Adrenal gland (tissue), 7 donors: ENCODE measurements around a stretch of chr1.

DNA sequence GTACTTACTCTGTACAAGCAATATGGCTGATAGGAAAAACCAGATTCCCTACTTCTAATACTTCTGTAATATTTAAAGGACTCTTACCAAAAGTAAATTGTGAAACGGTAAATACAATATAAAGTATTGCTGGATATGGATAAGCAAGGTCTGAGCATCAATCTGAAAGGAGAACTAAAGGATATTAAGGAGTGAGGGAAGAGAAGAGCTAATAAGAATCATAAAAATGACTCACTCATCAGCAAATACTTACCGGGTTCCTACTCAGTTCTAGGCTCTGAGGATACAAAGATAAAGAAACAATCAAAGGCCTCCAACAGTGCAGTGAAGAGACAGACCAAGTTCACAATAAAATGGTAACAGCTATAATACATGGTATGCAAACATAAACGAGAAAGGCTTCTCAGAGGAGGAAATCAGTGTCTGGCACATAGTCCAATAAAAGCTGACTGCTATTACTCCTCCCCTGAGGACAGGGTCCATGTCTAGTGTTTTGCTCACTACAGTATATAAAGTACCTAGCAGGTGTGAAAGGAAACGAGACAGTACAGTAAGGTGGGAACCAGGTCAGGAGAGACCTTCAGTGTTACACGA is 4.4 kb downstream of the RBM34 start:
- PRO-cap, 3 experiments = no peak in any of the 3 experiments
- RAMPAGE, long total RNA, 4 experiments = no peak in any of the 4 experiments
- RRBS = no CpG with 5 or more reads among the region's 5 CpGs

- PRO-cap, 3 experiments = peak in 2 of 3 experiments; most common plus-strand start chr1:235329392 (in 2); most common minus-strand start chr1:235329288 (in 2)
- RAMPAGE, long total RNA, 4 experiments = no peak in any of the 4 experiments
- RRBS = no CpG with 5 or more reads among the region's 26 CpGs
Measured at GRCh38 chr1:235329112-235329973, 973 bp downstream of the GGPS1 start.

DNA sequence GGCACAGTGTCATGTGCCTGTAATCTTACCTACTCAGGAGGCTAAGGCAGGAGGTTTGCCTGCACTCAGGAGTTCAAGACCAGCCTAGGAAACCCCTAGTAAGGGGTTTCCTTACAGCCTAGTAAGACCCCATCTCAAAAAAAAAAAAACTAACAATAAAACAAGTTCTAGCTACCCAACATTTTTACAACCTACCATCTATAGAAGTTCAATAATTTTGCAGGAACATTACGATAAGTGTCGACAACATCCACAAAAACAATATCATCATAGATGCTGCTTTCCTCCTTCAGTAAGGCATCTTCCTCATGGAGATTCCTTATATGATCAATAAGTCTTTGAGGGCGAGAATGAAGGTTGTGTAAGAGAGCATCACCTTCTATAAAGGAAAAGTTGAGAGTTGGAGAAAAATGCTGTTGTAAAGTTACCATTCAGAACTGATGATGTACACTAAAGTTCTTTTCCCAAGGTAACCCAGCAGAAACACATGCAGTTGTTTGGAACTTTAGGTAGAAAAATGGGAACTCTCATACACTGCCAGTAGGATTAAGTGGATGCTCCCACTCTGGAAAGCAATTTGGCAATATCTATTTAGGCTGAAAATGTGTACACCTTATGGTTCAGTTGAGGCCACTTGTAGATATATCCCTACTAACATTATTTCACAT is 45.7 kb downstream of the B3GALNT2 start:
- PRO-cap, 3 experiments = no peak in any of the 3 experiments
- RAMPAGE, long total RNA, 4 experiments = no peak in any of the 4 experiments
- RRBS = no CpG with 5 or more reads among the region's 3 CpGs

DNA sequence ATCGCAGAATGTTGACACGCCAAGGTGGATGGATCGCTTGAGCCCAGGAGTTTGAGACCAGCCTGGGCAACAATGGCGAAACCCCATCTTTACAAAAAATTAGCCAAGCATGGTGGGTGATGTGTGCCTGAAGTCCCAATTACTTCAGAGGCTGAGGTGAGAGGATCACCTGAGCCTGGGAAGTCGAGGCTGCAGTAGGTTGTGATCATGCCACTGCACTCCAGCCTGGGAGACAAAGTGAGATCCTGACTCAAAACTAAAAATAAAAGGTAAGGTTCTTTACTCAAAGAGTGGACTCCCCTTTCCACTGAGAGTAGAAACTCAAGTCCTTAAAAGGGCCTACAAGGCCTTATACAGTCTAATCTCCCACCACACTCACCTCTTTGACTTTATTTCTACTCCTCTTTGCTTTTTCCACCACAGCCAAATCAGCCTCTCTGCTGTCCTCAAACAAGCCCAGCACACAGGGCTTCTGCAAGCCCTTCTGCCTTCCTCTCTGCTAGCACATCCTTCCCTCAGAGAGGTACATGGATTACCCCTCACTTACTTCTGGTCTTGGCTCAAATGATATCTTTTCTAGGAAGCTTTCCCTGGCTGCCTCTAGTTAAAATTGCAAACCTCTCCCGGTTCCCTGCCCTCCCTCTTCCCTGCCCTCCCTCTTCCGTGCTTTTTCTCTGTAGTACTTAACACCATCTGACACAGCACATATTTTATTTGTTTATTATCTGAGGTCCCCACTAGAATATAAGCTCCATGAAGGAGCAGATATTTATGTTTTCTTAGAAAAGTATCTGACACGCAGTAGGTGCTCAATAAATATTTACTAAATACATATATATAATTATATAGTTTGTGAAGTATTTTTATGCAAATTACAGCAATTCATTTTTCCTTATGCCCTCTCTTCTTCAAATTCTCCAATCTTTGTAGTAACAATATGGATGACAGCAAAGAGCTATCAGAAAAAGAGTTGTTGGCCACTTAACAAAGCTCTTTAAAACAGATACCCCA is 1.7 kb downstream of the LYST start:
- PRO-cap, 3 experiments = no peak in any of the 3 experiments
- RAMPAGE, long total RNA, 4 experiments = no peak in any of the 4 experiments
- RRBS = no CpG with 5 or more reads among the region's 8 CpGs

GRCh38 chr1:235878289-235878817 is 11.6 kb upstream of the LYST start:
- PRO-cap, 3 experiments = no peak in any of the 3 experiments
- RAMPAGE, long total RNA, 4 experiments = no peak in any of the 4 experiments
- RRBS = no CpG with 5 or more reads among the region's 4 CpGs

DNA sequence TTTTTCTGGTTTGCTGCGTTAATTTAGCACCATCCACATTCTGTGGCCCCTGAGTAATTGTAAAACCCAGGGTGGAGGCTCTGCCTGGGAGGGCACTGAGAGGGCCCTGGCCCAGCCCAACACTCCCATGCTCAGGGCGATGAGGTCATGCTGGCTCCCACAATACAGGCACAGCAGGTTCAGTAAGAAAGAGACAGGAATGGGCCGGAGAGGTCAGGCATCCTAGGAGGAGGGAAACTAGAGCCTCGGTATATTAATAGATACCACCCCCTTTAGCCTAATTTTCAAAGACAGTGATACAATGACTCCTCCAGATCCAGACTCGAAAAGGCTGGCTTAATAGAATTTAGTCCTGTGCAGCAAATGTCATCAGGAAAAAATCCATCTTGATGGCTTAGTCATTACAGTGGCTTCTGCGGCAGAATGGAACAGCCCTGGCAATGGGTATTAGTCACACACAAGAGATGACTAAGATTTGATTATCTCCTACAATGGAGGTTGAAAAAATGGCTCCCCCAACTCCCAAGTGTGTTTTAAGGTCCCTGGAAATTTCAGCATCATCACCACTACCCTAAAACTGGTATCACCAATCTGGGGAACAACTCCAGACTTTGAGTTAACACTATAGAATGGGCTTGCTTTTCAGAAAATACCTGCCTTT is 43.8 kb upstream of the LYST start:
- PRO-cap, 3 experiments = no peak in any of the 3 experiments
- RAMPAGE, long total RNA, 4 experiments = no peak in any of the 4 experiments
- RRBS = no CpG with 5 or more reads among the region's 6 CpGs

DNA sequence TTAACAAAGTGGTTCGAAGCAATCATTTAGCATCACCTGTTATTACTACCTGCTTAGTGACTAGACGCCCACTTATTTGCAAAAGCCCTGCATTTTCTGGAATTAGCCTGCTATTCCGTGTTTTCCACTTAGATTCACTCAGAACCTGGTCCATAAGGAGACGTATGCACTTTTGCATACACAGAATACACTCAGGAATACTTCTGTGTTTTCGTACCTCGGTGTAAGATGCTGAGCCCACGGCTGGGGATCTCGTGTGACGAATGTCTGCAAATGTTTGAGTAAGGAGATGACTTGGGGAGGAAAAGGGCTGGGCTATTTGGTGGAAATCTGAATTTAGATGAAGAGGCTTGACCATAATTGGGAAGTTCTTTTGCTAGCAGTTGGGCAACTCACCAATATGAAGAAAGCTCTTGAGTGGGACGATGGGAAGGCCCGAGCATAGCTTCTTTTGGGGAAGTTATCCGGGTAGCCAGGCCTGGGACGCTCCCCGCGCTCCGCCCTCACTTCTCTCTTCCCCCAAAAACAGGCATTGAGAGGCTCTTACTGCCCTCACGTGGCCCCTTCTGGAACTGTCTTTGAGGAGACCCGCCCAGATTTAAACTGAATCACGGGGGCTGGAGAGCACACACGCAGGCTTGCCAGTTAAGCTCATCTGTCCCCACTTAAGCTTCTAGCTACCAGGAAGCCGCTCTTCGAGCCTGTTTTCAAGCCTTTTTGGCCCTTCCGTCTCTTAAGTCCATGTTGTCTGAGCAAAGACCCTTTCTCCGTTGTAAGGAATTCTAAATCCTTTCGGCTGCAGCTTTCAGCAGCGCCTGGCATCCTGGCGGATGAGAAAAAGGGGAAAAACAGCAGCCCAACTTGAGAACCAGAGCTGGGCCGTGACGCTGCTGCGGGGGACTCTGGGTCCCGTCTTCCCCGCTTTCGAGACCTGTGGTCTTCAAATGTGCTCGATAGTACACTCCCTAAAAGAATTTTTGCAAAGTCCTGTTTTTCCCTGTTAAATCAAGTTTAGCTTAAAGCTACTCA is 93.2 kb downstream of the NID1 start:
- PRO-cap, 3 experiments = peak in 3 of 3 experiments; most common plus-strand start position 601 of the sequence (in 2); most common minus-strand start position 258 of the sequence (in 1)
- RAMPAGE, long total RNA, 4 experiments = start-site peak on the minus strand in 1 of 4 experiments, centred at position 575 of the sequence, 7 reads per replicate
- RRBS = no CpG with 5 or more reads among the region's 34 CpGs

- PRO-cap, 3 experiments = no peak in any of the 3 experiments
- RAMPAGE, long total RNA, 4 experiments = no peak in any of the 4 experiments
- RRBS = no CpG with 5 or more reads among the region's 6 CpGs
Measured at GRCh38 chr1:236058908-236059611, 5.8 kb downstream of the NID1 start.

DNA sequence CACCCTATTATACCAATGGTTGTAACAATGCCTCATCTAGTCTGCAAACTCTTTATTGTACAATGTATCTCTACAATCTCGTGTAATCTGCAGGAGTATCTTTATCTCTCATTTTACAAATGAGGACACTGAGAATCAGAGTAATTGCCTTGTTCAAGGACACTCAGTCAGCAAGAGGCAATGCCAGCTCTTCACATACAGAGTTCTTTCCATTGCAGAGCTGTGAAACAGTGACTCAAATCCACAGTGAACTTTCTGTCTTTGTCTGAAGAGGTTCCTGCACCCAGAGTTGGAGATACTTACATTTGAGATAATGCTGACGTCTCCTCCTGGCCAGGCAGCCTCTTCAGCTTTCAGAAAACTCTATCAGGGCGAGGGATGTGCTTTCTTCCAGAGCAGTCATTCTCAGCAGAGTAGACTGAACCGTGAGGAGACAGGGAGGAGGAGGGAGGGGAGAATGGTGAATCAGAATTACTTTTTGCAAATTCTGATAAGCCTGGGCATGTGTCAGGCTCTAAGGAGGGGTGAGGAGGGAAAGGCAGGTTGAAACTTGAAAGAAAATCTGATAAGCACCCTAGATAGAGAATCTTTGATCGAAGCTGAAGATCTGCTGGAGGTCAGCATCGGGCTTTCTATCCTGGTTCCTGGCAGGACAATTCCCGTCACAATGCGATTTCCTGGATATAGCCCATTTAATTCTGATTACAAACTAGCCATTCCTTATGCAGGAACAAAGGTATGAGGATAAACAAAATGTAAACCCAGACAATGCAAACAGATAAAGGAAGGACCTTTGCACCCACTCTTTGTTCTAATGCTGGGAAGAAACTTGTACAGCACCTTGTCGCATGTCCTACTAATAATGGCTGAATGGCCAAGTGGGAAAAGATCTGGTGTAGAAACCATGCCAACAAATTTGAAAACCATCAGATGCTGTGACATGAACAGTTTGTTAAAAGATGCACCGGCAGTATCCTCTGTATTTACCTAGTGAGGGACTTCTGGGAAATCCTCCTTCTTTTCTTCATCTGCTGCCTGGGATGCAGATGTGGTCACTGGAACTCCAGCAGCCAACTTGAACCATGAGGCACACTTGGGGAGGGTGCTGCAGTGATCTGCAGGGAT is 19.0 kb upstream of the NID1 start:
- PRO-cap, 3 experiments = peak in 1 of 3 experiments; most common plus-strand start position 200 of the sequence (in 1)
- RAMPAGE, long total RNA, 4 experiments = no peak in any of the 4 experiments
- RRBS = no CpG with 5 or more reads among the region's 10 CpGs

DNA sequence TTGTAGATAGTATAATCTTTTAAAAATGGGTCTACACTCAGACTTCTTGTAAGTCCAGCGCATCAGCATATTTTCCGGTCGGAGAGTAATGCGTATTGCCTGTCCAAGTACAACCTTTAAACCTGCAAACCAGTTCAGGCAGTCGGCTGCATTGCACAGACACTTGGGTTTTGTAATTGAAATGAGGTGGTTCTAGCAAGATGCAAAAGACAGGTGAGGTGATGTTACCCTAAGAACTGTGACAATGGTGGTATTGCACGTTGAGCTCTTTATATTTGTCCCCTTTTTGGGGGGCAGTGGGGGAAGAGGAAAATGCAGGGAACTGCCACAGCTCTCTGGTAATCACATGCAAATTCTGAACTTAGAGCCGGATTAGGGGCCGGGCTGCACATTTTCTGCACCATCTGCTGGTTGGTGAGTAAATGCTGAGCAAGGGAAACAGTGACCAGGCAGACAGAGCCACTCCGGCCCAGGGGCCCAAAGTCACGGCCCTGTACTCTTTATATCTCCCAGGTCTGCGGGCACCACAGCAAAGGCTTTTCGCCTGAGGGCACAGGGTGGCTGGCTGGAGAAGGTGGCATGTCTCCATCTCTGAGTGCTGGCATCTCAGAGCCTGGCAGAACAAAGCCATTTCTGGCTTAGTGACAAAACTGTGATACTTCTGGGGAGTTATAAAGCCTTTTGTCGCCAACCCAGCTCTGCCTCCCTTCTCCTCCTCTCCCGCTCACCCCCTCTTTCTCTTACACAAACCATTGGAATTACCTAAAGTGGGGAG is 2.4 kb downstream of the GPR137B start:
- PRO-cap, 3 experiments = peak in 1 of 3 experiments; most common plus-strand start position 432 of the sequence (in 1); most common minus-strand start position 357 of the sequence (in 1)
- RAMPAGE, long total RNA, 4 experiments = no peak in any of the 4 experiments
- RRBS = 43% methylated on average over 2 of the region's 14 CpGs

DNA sequence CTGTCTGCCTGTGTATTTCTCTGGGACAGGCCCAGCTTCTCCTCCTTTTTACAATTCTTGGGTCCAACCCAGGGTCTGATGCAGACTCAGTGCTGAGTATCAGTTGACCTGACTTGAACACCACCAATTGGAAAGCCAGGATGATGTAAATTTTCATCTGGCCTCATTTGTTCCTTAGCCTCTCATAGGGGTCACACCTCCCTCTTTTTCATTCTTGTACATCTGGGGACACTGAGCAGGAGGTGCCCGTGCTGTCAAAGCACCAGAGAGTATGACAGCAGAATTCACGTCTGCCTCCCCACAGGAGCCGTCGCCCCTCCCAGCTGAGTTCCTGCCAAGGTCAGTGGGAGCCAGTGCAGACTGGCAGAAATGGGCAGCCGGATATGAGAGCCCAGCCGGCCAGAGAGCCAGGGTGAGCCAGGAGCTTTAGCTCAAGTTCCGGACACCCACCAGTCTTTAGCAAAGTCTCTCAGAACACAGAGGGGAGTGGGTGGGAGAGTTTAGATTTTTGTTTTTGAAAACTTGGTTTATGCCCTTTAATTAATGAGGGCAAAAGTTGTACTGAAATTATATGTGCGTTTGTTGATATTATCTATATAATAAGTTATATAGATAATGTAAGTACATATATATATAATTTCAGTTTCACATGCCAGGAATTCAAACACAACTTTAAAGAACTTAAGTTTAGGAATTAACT is 21.9 kb downstream of the GPR137B start:
- PRO-cap, 3 experiments = no peak in any of the 3 experiments
- RAMPAGE, long total RNA, 4 experiments = no peak in any of the 4 experiments
- RRBS = 88% methylated on average over 1 of the region's 8 CpGs

DNA sequence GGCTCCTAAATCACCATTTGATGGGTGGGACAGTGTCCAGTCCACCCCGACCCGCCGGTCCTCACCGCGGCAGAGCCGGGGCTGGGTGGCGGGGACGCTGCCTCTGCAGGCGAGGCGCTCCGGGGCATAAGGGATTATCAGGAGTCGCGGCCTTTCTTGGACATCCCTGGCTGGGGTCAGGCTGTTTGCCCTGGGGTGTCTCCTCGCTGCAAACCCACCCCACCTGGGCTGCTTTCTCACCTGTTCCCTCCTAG is 305 bp downstream of the LGALS8 start:
- PRO-cap, 3 experiments = no peak in any of the 3 experiments
- RAMPAGE, long total RNA, 4 experiments = no peak in any of the 4 experiments
- RRBS = 1% methylated on average over 6 of the region's 14 CpGs

DNA sequence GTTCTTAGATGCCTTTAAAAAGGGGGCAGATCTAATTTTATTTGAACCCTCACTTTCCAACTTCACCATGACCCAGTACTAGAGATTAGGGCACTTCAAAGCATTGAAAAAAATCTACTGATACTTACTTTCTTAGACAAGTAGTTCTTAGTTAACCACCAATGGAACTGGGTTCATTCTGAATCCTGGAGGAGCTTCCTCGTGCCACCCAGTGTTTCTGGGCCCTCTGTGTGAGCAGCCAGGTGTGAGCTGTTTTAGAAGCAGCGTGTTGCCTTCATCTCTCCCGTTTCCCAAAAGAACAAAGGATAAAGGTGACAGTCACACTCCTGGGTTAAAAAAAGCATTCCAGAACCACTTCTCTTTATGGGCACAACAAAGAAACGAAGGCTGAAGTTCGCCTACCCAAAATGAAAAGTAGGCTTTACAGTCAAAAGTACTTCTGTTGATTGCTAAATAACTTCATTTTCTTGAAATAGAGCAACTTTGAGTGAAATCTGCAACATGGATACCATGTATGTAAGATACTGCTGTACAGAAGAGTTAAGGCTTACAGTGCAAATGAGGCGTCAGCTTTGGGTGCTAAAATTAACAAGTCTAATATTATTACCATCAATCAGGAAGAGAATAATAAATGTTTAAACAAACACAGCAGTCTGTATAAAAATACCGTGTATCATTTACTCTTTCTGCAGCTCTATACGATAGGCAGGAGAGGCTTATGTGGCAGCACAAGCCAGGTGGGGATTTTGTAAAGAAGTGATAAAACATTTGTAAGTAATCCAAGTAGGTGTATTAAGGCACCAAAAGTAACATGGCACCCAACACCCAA is 26.4 kb downstream of the LGALS8 start:
- PRO-cap, 3 experiments = no peak in any of the 3 experiments
- RAMPAGE, long total RNA, 4 experiments = no peak in any of the 4 experiments
- RRBS = no CpG with 5 or more reads among the region's 8 CpGs

GRCh38 chr1:236603832-236604351 is 424 bp downstream of the HEATR1 start:
- PRO-cap, 3 experiments = no peak in any of the 3 experiments
- RAMPAGE, long total RNA, 4 experiments = no peak in any of the 4 experiments
- RRBS = 1% methylated on average over 5 of the region's 28 CpGs

DNA sequence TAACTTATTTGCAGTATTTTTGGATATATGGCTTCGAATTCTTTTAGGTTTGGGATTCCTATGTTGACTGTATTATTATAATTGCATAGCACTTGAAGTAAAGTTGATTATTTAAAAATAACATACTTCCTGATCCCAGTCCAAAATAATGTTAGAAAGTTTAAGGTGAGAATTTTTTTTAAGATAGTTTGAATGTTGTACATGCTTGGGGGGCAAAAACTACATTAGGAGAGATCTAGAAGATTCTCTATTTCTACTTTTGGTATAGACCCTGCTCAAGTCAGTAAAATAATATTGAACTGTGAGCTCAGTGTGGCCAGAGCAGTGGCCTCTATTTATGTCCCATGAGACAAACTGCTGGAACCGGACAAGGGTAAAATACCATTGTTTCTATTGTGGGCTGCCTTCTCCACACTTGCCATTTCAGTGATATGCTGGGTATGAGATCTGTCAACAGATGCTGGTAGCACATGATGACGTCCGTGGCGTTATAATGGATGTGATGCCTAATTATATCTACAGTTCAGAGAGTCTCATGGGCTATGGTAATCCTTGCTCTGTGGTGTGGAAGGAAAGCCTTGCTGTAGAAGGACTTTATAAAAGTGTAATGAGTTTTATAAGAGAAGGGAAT is 2.3 kb downstream of the ACTN2 start:
- PRO-cap, 3 experiments = no peak in any of the 3 experiments
- RAMPAGE, long total RNA, 4 experiments = no peak in any of the 4 experiments
- RRBS = no CpG with 5 or more reads among the region's 5 CpGs

DNA sequence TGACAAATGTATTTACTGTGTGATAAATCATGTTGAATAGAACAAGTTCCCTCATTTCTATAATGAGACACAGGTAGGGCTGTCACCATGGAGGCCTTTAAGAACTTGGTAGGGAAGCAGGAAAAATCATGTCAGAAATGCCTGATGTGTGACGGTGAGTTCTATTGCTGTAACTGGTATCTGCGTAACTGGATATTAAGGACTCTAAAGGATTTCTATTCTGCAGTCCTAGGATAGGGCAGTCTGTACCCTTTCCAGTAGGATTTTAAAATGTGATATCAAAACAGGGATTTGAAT is 15.5 kb downstream of the ACTN2 start:
- PRO-cap, 3 experiments = no peak in any of the 3 experiments
- RAMPAGE, long total RNA, 4 experiments = no peak in any of the 4 experiments
- RRBS = no CpG with 5 or more reads among the region's 2 CpGs

GRCh38 chr1:237146101-237146738 is 104.2 kb downstream of the RYR2 start:
- PRO-cap, 3 experiments = no peak in any of the 3 experiments
- RAMPAGE, long total RNA, 4 experiments = no peak in any of the 4 experiments
- RRBS = no CpG with 5 or more reads among the region's 7 CpGs

DNA sequence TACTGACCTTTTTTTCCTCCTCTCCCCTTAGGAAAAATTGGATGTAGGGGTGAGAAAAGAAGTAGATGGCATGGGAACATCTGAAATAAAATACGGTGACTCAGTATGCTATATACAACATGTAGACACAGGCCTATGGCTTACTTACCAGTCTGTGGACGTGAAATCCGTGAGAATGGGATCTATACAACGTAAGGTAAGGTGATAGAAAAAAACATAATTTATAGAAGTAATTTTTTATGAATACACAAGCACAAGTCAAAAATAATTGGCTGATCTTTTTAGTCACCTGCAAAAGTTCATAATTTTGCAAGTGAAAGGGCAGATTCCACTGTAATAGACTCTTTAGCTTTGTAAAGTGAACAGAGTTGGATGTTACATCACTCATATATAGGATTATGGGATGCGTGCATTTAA is 399.3 kb downstream of the RYR2 start:
- PRO-cap, 3 experiments = no peak in any of the 3 experiments
- RAMPAGE, long total RNA, 4 experiments = no peak in any of the 4 experiments
- RRBS = no CpG with 5 or more reads among the region's 5 CpGs

DNA sequence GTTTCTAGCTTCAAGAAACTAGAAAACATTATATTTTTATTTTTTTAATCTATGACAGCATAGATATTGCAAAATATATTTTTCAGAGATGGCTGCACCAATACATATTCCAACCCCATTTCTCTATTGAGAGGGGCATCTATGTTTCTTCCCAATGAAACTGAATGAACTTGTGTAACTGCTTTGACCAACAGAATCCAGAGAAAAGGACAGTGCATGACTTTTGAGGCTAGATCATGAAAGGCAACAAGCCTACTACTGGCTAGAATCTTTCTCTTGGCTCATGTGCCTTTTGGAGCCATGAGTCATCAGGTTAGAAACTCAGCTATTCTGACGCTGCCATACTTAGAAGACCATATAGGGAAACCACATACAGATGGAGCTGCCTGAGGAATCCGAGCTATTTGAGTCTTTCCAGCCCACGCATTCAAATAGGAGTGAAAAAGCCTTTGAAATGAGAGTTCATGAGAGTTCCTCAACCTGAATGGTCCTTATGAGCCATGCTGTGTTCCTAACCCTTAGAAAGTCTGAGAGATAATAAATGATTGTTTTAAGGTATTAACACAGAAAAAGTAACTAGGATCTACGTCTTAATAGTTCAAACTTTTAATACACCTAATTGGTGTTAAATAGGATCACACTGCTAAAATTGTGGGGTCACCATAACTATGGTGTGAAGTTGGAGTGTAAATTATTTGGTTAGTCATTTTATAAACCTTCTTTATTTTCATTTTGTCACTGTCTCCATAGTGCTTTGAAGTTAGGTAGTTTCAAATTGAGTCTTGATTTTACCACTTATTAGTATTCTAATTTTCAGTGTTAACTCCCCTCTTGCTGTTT is 738.4 kb upstream of the CHRM3 start:
- PRO-cap, 3 experiments = no peak in any of the 3 experiments
- RAMPAGE, long total RNA, 4 experiments = no peak in any of the 4 experiments
- RRBS = no CpG with 5 or more reads among the region's 4 CpGs

GRCh38 chr1:239668787-239669357 is 282.5 kb downstream of the CHRM3 start:
- PRO-cap, 3 experiments = no peak in any of the 3 experiments
- RAMPAGE, long total RNA, 4 experiments = no peak in any of the 4 experiments
- RRBS = no CpG with 5 or more reads among the region's 9 CpGs